T47D (cell line): ENCODE measurements around a stretch of chr5.

- RRBS: no CpG with 5 or more reads among the region's 6 CpGs
Observed at GRCh38 chr5:157159167-157159571, 6.9 kb downstream of the GARIN3 start.

DNA sequence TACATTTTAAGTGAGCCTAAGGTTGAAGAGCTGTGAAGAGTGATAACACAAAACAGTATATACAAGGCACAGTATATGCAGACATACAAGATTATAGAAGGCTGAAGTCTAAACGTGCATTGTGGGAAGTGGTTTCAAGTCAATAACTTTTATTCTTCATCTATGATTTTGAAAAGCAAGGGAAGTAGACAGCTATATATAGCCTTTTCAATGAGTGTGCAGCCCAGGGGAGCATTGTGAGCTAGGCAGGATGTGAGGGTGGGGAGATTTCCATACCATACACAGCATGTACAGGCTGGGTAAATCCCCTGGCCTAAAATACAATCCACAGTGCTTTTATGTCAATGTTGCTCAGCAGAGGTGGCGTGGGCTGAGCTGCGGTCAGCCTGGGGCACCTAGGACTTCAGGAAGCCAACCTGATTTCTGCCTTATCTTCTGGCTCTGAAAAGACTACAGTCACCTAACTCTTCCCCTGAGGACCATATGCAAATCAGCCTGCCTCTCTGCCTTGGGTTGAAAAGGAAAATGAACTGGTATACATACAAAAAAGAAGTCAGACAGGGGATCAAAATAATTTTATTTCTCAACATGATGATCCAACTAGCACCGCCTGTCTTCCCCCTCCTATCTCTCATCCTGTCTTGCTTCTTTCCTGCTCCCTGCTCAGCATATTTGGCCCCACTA is 6.3 kb upstream of the GARIN3 start:
- RRBS: no CpG with 5 or more reads among the region's 4 CpGs

DNA sequence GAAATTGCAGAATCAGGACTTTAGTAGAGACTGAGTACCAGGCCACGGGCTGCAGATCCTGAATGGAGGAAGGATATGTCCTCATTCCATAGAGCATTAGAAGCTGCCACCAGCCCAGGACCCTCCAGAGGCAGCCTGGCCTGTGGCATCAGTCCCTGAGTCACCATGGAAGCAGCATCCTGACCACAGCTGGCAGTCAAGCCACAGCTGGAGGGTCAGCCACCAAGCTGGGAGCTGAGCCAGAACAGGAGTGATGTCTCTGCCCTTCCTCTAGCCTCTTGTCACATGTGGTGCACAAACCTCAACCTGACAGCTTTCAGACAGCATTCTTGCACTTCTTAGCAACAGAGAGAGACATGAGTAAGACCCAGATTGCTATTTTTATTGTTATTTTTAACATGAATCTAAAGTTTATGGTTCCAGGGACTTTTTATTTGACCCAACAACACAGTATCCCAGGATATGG is 13.2 kb upstream of the CYFIP2 start:
- RRBS: no CpG with 5 or more reads among the region's 1 CpG

DNA sequence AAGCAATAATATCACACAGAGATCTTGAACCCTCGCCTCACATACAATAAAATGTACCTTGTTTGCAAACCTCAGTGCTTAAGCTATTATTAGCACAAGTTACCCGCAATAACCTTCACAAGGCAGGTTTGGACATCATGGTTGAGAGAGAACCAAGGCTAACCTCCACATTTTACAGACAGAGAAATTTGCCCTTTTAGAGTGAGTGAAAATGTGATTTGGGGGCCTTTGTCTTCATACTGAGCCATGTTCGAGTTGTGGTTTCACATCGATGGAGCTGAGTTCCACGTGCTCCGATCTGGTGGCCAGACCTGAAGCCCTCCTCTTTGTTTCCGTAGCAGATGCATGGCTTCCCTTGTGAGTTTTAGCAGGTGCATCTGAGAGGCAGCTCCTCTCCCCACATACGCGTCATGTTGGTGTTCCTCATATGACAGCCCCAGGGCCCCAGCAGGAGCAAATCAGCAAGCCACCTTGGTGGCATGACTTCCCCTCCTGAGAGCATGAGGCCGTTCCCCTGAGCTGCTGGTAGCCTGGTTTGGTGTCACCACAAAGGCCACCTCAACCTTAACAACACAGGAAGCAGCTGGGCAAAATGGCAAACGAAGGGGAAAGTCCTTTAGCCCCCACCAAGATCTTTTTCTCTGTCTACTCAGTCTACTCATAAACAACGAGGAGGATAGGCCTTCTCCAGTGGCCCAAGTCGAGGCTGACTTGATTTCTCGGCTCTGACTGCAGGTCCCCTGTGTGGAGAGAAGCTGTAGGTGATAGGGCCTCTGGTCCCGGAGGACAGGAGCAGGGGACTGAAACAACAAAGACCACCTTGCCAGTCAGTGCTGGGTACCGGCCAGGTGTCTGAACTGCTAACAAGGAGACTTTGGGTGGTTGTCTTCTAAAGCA is 5.8 kb downstream of the CYFIP2 start:
- RRBS: 83% methylated on average over 2 of the region's 16 CpGs

DNA sequence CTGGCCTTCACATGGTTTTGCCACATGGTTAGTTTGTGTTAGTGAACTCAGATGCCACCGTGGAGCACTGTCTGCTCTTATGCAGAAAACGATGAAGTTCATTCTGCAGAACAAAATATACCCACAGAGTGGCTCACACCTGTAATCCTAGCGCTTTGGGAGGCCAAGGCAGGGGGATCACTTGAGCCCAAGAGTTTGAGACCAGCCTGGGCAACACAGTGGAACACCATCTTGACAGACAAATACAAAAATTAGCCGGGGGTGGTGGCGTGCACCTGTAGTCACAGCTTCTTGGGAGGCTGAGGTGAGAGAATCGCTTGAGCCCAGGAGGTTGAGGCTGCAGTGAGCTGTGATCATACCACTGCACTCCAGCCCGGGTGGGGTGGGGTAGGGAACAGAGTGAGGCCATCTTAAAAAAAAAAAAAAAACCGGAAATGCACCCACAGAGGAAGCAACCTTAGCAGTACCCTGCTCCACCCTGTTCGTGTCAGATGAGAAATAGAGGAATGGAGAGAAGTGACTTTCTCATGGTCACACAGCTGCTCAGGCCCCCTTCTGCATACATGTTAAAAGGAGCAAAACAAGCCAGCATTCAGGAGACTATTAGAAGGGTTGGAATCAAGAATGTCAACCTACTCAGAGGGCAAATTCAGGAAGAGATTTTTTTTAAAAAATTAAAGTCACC is 38.9 kb downstream of the FNDC9 start:
- RRBS: no CpG with 5 or more reads among the region's 9 CpGs

- RRBS: no CpG with 5 or more reads among the region's 11 CpGs
Observed at GRCh38 chr5:157344397-157345021, 968 bp downstream of the FNDC9 start.

DNA sequence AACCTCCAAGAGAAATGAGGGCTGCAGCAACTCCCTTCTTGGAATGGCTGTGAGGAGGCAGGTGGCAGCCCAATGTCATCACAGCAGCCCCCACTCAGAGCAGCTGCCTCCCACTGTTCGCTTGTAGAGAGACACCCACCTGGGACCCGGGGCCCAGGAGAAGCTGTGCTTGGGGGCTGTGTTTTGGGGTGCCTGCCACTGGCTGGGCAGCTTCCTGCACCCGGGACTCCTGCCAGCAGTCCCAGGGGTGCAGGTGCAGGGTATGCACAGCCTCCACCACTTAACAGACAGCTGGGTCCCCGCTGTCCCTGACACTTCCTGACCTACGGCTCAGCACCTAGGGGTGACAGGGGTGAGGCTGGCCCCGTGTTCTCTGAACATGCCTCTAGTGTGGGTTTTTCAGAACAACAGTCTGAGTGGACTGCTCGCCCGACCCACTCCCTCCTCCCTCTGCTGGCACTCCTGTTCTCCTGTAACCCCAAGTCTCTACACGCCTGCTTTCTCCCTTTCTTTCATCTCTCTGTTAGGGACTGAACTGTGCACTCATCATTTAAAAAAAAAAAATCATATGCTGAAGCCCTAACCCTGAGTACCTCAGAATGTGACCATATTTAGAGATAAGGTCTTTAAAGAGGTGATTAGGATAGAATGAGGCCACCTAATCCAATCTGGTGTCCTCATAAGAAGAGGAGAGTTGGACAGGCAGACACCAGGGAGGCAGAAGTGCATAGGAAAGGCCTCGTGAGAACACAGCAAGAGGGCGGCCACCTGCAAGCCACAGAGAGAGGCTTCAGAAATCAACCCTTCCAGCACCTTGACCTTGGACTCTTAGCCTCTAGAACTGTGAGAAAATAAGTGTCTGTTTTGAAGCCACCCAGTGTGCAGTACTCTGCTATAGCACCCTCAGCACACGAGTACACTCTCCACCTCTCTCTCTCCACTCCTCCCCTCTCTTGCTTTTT is 26.5 kb downstream of the NIPAL4 start:
- RRBS: 26% methylated on average over 2 of the region's 12 CpGs

DNA sequence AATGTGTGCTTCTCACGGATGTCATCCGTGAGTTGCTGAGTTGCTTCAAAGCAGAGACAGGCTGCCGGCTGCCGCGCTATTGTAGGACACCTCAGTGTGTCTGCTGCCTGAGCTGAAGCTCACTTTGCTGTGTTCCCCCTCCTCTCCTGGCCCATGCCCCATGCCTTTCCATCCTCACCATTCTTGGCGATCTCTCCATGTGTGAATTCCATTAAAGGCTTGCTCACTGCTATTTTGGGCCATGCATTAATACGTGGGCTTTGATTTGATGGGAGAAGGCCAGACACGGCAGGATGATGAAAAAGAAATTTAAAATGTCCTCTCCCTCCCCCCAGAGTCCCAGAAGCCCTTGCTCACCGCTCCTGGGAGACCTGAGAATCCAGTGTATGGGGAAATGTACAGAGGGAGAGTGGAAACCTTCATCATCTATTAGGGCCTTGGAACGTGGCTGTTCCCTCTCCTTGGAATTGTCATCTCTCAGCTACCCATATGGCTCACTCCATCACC is 14.4 kb downstream of the ADAM19 start:
- RRBS: no CpG with 5 or more reads among the region's 10 CpGs

DNA sequence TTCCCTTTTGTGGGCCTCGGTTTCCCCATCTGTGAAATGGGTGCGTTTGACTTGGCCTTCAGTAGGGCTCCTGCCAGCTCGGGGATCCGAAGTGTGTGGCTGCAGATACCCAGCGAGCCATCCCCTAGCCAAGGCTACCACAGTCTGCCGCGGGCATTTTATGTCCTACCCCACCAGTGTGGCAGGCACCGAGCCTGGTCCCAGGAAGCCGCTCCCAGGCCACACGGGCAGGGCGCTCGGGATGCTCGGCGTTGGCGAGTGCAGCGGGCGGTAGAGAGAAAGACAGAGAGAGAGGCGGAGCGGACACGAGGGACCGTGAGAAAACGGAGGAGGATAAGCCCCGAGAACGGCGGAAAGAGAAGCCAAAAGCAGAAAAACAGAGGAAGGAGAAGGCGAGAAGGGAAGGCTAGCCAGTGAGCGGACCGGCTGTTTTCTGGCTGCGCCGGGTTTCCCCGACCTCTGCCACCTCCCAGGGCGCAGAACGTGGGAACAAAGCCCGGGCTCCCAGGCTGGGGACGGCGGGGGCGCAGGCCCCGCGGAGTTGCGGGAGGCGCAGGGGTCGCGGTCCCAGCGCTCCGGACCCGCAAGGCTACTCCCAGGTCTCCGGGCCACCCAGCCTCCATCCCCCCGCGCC is 500 bp downstream of the ADAM19 start:
- RRBS: 2% methylated on average over 17 of the region's 49 CpGs

- RRBS: no CpG with 5 or more reads among the region's 4 CpGs
Observed at GRCh38 chr5:158521865-158522318, 577.8 kb downstream of the EBF1 start.

DNA sequence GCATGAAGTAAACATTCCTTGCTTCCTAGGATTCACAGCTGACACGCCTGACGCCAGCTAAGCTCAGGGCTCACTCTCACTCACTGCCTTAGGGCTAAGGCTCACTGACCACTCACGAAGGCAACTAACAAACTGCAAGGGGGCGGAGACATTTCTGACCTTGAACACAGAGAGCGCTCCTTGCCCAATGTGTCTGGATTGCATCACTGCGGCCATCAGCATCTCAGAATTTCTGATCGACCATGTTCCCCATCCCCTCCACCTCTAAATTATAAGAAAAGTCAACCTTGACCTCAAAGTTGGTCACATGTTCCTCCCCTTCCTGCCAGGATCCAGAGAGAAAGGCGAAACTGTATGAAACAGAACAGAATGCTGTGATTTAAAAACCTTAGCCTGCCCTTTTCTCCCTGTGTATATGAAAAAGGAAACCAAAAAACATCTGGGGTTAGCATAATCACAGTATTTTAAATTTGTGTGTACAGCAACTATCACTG is 372.5 kb downstream of the EBF1 start:
- RRBS: no CpG with 5 or more reads among the region's 8 CpGs

GRCh38 chr5:158812074-158812984 is 287.4 kb downstream of the EBF1 start:
- RRBS: no CpG with 5 or more reads among the region's 8 CpGs

- RRBS: no CpG with 5 or more reads among the region's 1 CpG
Observed at GRCh38 chr5:158881680-158882181, 218.0 kb downstream of the EBF1 start.

DNA sequence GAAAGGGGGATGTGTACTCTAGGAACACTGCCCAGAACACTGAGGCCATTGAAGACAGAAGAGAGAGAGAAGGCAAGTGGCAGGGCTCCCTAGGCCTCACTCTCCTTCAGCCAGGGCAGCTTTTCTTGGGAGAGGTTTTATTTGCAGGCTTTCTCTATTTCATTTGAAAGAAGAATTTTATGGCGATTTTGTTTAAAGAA is 181.9 kb downstream of the EBF1 start:
- RRBS: no CpG with 5 or more reads among the region's 1 CpG

GRCh38 chr5:158953777-158954583 is 145.7 kb downstream of the EBF1 start:
- RRBS: no CpG with 5 or more reads among the region's 11 CpGs

DNA sequence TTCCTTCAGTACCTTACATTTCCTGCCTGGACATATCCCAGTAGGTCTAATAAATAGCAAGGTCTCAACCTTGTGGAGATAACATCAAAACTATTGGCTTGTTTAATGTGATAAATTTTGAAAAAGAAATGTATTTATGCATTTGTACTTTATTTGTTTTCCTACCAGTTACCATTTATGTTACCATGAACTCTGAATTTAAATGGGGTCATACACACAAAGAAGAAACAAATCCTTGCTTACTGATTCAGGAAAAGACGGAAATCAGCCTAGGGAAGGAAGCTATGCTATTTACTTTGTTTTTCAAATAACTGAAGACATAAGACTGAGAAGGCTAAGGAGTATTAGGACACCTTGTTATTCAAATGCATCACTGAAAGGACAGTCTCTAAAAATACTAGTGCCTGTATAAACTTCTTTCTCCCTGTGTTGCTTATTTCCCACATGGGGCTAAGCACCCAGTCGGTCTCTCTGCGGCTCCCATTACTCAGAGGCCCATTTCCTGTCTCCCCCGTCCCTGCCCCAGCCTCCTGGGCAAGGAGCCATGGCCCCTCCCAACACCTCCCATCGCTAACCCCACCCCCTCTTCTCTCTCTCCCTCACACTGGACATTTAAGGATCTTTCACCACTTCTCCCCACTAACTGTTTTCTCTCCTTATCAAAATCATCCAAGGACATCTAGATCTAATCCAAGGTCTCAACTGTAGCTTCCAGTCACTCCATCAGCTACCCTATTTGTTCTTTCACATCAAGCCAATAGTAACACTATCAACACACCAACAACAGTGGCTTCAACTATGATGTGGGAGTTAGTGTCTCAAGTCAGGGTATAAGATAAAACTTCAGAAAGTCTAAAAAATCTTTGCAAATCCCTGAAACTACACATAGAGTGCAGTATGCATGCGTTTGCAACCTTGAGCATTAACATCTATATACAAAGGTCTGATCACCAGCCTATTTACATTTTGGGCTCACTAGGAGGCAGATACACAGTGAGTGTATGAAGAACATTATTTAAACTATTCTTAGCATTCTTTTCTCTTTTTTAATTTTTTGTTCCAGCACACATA is 81.9 kb downstream of the EBF1 start:
- RRBS: no CpG with 5 or more reads among the region's 6 CpGs

DNA sequence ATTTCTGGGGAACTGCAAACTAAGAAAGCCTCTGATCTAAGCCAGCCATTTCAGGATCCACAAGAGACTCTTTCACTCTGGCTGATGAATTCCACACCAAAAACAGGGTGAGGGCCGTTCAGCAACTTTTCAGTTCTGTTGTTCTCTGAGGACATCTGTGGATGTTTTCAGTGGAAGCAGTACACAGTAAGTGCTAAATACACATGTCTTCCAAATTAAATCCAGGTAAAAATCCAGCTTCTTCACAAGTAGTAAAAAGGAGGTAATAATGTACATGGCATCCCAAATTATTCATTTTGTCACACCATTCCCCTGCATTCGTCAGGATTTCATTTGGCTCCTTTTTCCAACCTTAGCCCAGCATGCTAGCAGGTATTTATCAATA is 51.0 kb downstream of the EBF1 start:
- RRBS: no CpG with 5 or more reads among the region's 2 CpGs

DNA sequence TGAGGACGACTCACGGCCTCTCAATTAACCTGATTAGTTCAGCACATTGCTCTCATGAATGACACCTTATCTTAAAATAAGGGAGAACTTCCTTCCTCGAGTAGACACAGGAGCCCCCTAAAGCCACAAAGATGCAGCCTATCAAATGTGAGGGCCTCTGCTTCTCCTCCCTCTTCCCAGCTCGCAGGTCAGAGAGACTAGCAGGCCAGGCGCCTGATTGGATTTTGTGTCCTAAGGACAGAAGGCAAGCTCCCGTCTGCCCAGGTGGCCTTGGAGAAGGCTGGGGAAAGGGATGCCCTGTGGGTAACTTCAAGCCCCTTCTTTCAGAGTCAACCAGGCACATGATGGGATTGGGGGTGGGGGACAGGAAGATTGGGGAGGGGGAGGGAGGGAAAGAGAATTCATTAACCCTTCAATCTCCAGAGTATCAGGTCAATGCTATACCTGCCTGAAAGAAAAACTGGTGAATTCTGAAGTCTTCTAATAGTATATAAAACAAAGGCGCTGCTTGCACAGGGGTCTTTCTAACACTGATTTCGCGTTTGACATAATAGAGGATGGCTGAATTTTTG is 37.5 kb downstream of the EBF1 start:
- RRBS: no CpG with 5 or more reads among the region's 9 CpGs

DNA sequence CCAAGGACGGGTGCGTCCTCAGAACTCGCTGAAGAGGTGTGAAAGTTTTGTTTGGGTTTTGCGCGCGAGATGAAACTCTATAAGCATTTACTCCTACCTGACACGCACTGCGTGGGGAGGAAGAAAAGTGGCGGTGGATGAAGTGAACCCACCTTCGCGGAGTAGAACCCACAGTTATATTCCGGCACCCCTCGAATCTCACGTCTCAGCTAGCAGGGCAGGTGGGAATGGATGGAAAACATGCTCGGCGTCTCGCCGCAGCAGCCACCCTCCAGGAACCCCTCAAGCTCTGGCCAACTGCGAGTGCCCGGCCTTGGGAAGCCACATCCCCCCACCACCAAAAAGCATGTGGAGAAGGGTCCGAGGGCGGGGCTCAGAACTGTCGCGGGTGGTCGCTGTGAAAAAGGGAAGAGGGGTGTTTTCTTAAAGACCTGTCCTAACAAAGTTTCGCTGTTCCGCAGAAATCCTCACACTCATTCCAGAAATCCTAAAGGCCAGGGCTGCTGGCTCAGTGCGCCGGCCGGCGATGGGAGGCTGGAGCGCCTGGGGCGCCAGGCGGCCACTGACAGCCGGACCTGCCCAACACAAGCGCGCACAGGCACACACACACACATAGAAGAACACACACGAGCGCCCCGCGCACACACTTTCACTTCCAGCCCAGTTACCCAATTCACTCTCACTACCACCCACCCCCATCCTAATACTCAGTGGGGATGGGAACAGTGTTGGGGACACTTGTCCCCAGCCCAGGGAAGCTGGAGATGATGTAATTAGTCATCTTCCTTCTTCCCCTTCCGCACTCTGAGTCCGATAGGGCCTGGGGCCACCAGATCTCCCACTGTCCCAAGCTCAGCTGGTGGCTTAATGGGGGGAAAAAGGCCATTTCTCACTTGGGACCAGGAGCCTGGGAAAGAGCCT is 2.1 kb downstream of the EBF1 start:
- RRBS: 18% methylated on average over 9 of the region's 43 CpGs

GRCh38 chr5:159826330-159826938 is 89.8 kb upstream of the ADRA1B start:
- RRBS: no CpG with 5 or more reads among the region's 4 CpGs